Epithelial cell of proximal tubule (primary cell): ENCODE measurements around the gene LFNG.

DNA sequence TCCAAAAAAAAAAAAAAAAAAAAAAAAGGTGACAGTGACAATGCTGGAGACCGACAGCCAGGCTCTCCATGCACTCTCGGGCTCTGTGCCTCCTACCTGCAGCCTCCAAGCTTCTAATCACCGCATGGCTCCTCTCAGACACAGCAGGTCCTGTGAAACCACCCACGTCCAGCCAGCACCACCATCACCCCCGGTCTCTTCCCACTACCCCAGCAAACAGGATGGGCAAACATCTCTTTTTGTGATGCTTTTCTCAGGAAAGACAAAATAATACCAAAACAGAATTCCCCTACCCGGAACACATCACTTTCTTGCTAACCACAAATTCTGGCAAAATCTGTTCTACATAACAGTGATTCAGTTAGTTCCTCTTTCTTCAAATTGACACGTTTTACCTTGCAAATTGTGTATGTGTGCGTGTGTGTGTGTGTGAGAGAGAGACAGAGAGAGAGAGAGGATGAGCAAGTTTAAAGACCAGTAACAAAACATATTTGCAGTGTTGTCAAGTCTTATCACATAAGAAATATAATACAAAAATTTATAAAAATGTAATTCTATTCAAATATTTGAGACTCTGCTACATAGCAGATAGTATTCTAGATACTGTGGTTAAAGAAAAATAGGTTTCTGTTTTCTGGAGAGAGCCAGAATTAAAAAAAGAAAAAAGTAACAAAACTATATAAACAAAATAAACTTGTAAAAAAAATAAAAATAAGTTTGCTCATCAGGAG, 6.4 kb downstream of the SNX8 start:
- RAMPAGE, long total RNA, result no peak
- RRBS, result 92% methylated on average over 1 of the region's 8 CpGs

- RAMPAGE, long total RNA, result no peak
- RRBS, result 1% methylated on average over 8 of the region's 51 CpGs
Measured at GRCh38 chr7:2353843-2354677, 567 bp upstream of the EIF3B start.

GRCh38 chr7:2363455-2363780, 8.8 kb downstream of the EIF3B start:
- RAMPAGE, long total RNA, result no peak
- RRBS, result no CpG with 5 or more reads among the region's 6 CpGs

DNA sequence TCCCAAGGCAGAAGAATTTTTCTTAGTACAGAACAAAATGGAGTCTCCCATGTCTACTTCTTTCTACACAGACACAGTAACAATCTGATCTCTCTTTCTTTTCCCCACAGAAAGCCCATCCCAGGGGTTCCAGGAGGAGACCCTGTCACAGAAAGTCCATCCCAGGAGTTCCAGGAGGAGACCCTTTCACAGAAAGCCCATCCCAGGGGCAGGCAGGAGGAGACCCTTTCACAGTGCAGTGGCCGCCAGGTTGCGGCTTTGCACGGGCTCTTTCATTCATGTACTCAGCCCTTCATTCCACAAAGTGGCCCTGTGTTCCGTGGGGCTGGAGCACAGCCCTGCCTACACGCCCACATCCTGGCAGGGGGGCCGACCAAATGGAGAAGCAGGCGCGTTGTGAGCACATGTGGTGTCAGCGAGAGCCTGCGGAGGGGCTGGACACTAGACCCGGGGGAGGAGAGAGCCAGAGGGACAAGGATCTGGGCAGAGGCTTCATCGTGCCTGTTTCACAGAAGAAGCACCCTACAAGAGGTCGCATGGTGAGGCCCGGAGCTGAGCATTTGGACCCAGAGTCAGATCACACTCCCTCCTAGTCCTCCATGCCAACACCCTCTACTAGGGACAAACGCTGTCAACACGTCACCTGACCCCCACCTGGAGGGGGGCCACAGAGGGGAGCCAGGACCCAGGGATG, 13.0 kb upstream of the CHST12 start:
- RAMPAGE, long total RNA, result no peak
- RRBS, result 71% methylated on average over 3 of the region's 16 CpGs

DNA sequence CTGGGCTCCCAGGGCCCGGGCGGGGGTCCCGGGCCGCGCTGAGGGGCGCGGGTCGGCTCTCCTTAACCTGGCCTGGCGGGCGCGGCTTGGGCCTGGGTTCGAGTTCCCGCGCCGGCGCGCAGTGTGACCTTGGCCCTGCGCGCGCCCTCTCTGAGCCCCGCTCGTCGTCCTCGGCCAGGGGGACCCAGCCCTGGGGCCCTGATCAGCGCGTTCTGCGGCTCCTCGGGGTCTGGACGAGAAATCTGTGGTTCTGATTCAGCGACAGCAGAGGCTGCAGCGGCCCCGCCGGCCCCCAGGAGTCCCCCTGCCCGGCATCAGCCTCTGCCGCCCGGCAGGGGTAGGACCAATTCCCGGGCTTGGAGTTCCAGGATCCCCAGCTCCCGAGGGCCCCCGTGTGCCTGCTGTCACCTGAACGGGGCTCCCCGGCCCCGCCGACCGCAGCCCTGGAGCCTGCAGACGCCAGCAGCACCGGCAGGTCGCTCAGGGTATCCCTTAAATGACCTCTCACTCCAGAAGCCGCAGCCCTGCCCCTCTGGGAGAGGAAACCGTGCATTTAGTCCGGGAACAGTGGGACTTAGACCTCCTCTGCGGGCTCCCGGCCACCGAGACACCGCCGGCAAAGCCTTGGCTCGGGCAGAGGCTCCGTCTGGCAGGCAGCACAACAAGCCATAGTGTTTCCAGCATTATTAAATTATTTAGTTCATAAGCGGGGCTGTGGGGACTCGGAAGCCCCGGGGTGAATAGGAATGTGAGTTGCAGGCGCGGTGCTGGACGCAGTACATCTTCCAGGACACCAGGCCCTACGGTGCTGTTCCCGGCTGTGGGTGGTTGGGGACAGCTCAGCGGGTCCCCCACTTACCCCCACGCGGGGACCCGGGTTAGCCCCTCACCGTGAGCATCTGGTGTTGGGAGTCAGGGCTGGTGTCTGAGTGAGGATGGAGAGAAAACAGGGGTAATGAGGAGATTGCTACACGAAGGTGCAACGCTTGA, 616 bp downstream of the CHST12 start:
- RAMPAGE, long total RNA, result no peak
- RRBS, result 2% methylated on average over 41 of the region's 72 CpGs

DNA sequence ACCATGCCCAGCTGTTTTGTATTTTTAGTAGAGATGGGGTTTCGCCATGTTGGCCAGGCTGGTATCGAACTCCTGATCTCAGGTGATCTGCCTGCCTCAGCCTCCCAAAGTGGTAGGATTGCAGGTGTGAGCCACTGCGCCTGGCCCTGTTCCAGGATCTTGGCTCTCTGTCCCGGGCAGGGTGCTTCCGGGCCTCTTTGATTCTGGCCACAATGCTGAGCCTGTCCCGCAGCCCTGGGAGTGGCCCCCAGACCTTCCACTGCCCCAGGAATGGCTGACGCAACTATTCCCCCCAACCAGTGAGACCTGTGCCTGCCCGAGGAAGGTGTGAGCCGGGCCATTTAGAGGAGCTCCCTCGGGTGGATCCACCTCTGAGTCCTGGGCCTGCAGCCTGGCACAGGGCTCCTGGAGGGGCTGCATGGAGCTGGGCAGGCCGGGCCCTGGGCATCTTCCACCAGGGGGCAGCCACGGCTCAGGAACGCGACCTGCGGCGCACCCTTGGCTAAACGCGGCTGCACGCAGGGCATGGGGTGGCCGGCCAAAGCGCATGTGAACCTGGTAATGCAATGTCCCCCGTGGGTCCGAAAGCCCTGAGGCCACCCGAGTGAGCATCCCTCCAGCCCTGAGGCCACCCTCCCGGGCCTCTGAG, 25.0 kb downstream of the GRIFIN start:
- RAMPAGE, long total RNA, result no peak
- RRBS, result 2% methylated on average over 10 of the region's 25 CpGs

DNA sequence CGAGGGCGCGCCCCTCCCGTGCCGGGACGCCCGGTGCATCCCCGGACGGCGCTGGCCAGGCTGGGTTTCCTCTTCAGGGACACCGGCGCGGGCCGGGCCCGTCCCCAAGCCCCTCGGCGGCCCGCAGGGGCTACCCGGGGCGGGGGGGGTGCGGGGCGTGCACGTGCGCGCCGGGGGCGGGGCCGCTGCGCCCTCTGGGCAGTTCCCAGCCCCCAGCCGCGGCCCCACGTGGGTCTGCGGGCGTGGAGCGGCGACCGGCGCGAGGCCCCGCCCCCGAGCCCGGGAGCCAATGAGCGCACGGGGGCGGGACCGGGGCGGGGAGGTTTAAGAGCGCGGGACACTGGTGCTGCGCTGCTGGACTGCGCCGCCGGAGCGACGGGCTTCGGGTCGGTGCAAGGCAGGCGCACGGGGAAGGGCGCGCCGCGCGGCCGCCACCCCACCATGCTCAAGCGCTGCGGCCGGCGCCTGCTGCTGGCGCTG, at the start of gene LFNG:
Gene LFNG, plus strand, starts transcription at position 354 of the 480 bp plus-strand sequence.
- RAMPAGE, long total RNA, result no peak
- RRBS, result 1% methylated on average over 50 of the region's 70 CpGs

DNA sequence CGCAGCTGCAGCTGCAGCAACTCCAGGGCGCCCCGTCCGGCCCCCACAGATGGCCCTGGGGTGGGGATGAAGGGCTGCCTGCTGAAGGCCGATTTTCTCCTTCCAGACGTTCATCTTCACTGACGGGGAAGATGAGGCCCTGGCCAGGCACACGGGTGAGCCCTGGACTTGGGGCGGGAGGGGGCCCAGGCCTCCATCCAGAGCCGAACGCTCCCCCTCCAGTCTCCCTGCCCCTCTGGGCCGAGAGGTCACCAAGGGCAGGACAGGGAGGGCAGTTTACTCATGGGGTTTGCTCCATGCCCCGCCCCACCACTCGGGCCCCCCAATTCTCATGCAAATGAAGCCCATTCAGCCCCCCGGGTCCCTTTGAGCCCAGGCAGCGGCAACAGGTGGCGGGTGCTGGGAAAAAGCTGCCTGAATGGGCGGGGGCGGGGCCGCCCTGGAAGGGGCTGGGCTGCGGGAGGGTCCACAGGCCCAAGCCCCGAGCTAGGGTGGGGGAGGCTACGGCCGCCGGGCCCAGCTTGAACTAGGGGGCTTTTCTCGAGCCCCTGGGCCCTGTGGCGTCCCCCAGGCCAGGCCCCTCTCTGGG, 5.1 kb downstream of the LFNG start:
- RAMPAGE, long total RNA, result no peak
- RRBS, result 72% methylated on average over 7 of the region's 27 CpGs

DNA sequence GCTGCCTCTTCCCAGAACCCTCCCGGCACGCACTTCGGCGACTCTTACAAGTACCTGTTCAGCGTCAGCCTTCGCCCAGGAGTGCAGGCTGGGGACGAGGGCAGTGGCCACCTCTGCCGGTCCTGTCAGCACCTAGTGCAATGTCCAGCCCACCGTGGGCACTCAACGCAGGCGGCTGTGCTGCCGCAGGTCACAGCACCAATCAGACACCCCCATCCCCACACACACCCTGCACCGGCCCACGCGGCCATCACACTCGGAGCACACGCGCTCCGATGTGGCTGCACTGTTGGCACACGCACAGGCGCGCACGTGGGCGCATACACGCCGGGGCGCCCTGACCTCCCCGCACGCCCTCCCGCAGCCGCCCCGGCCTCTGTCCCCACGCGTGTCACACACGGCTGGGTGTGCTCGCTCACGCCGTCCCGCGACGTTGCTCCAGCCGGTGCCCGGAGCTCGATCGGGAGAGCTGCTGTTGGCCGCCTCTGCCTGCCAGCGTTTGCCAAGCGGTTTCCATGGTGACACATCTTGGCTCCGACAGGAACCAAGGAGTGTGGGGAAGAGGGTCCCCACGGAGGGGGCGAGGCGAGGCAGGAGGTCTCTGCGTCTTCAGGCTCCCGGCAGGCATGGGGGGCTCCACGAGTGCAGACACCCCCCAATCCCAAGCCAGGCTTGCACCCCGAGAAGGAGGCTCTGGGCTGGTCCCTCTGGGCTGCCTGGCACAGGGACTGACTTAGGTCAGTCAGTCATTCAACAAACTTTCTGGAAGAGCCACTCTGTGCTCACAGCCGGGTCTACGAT, 12.0 kb downstream of the LFNG start:
- RAMPAGE, long total RNA, result no peak
- RRBS, result 1% methylated on average over 4 of the region's 58 CpGs

GRCh38 chr7:2546768-2547089, 8.6 kb downstream of the BRAT1 start:
- RAMPAGE, long total RNA, result no peak
- RRBS, result no CpG with 5 or more reads among the region's 19 CpGs

- RAMPAGE, long total RNA, result no peak
- RRBS, result no CpG with 5 or more reads among the region's 14 CpGs
Measured at GRCh38 chr7:2610856-2611320, 20.9 kb upstream of the TTYH3 start.

DNA sequence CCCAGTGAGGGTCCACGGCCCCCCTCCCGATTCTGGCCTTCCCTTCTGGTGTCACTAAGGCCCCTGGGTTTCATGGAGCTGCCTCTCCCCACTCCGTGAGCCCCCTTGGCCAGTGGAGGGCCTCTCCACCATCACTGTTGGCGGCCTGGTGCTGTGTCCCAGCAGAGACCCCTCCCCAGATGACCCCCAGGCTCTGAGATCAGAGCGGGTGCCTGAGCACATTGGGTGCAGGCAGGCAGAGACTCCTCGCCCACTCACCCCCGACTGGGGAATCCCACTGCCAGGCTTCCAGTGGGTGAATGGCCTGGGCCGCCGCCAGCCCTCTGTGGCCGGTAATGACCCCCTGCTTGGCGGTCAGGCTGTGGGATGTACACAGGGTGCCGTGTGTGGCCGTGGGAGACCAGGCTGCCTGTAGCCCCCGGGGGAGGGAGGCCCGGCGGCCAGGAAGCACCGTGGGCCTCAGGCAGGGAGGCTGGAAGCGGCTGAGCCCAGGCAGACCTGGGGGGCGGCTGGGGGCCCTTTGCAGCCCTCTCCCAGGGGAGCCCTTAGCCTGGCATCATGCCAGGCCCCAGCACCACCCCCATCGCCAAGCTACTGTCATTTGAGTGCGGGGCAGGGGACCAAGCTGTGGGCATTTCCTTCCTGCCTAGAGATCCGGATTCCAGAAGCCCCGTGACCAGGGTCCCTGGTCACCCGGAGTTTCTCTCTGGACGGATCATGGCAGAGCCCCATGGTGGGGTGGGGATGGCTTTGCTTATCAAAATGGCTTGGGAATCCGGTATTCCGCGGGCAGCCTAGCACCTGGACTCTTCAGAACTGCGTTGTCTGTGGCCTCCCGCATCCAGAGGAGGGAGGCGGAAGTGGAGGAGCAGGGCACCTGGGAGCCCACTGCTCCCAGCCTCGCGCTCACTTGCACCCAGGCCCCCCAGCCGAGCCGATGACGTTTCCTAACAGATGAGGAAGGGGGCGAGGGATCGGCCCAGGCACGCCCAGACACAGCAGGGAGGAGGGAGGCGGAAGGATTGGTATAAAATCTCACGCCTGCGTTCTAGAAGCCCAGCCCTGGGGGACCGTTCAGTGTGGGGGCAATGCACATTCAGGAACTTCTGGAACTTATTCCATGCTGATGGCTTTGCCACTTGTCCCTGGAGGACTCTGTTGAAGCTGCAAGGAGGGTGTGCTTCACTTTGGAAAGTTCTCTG, 1.1 kb downstream of the TTYH3 start:
- RAMPAGE, long total RNA, result no peak
- RRBS, result 4% methylated on average over 9 of the region's 43 CpGs

GRCh38 chr7:2644454-2644956, 12.7 kb downstream of the TTYH3 start:
- RAMPAGE, long total RNA, result no peak
- RRBS, result 51% methylated on average over 6 of the region's 14 CpGs

DNA sequence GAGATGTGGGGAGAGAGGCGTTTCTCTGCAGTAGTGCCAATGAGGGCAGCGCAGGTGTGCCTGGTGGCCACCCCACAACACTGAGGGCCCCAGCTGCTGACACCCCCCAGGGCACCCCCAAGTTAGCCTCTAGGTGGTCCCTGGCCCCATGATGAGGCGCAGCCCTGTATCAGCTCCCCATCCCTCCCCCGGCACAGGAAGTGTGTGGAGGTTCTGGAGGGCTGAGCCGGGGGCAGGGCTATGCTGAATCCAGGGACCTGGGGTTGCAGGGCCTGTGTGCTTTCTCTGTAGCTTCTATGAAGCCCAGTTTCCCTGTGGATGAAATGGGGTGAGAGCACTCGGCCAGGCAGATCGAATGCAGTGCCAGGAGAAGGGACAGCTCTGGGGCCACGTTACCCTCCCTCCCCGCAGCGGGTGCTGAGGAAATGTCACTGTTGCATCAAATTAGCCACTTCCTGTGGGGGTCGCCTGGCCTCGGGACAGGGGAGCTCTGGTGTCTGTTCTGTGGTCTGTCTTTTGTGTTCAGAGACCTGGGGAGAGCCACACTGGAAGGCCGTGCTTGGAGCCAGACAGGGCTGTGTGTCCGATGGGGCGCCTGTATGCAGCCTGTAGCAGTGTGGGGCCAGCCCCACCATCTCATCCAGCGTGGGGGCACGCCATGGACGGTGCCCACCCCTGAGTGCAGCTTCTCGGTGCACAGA, 13.4 kb downstream of the TTYH3 start:
- RAMPAGE, long total RNA, result no peak
- RRBS, result no CpG with 5 or more reads among the region's 19 CpGs

- RAMPAGE, long total RNA, result no peak
- RRBS, result 89% methylated on average over 28 of the region's 60 CpGs
Measured at GRCh38 chr7:2646697-2647415, 15.1 kb downstream of the TTYH3 start.

- RAMPAGE, long total RNA, result no peak
- RRBS, result 6% methylated on average over 2 of the region's 14 CpGs
Measured at GRCh38 chr7:2666406-2666922, 21.5 kb upstream of the AMZ1 start.

- RAMPAGE, long total RNA, result no peak
- RRBS, result no CpG with 5 or more reads among the region's 6 CpGs
Measured at GRCh38 chr7:2667855-2668512, 20.0 kb upstream of the AMZ1 start.

GRCh38 chr7:2676489-2676944, 11.5 kb upstream of the AMZ1 start:
- RAMPAGE, long total RNA, result no peak
- RRBS, result no CpG with 5 or more reads among the region's 7 CpGs

GRCh38 chr7:2811937-2812608, 32.0 kb downstream of the GNA12 start:
- RAMPAGE, long total RNA, result no peak
- RRBS, result no CpG with 5 or more reads among the region's 15 CpGs

DNA sequence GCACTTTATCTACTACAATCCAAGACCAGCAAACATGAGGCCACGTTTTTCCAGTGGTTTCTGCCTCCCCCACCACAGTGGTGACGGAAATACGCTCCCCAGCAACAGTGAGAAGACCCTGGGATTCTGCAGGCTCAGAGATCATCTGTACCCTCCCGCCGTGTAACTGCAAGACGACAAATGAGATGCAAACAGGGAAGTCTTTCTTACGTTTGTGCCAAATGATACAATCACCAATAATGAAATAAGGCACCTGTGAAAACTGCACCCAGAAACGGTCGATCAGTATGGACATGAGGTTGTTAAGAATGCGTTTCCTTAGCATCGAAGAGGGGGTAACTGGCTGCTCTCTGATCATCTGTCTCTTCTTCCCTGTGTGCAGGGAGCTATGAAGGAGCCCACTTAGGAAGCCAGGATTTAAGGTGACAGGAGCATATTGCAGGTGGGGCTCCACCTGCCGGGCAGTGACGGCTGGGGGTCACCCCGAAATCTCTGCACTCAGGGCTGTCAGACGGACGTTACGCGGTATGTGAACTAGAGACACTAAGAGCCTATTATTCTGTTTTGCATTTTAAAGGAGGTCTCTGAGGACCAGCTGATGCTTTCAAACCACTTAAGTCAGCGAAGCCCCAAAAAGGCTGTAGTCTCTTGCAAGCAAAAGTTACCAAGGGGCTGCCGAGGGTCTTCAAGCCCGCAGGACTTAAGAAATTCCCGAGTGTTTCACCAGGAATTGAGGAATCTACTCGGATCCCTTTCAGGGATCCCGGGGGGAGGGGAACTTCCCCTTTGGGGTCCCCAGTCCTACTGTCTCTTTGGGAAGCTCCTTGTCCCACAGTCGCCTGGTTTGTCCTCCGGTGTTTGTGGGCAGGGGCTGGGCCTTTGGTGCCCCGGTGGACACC, 64.4 kb downstream of the CARD11 start:
- RAMPAGE, long total RNA, result no peak
- RRBS, result 89% methylated on average over 3 of the region's 27 CpGs